Thoracic aorta (tissue), 1 donor: Measurements from ENCODE around the gene FTHL17.

GRCh38 chrX:23784245-23785299, 1.6 kb downstream of the SAT1 start:
- RAMPAGE, long total RNA, result no peak

DNA sequence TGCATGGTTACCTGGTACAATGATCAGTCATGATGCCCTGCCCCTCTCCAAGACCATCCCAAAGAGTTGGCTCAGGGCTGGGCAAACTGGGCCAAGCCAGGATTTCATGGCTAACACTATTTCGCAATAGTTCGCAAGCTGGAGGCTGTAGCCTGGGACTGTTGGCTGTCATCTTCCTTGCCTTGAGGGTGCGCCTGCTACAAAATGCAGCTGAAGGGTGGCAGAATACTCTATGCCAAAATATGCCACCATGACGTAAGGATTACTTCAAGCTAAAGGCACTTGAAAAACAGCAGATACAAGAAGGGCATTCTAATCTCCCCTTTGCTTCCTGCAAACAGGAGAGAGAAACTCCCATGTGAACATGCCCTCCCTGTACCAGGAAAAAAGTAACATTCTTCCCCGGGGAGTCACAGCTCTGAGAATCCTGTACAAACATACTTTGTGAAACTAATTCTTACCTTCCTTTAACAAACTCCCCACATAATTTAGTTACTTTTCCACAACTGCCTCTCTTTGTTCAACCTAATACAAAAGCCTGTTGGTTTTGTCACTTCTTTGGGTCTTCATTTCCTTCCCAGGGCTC, 21.1 kb downstream of the SAT1 start:
- RAMPAGE, long total RNA, result no peak

GRCh38 chrX:23871794-23872200, 35.9 kb downstream of the APOO start:
- RAMPAGE, long total RNA, result no peak

- RAMPAGE, long total RNA, result no peak
Observed at GRCh38 chrX:24063400-24064616, 9.1 kb downstream of the EIF2S3 start.

DNA sequence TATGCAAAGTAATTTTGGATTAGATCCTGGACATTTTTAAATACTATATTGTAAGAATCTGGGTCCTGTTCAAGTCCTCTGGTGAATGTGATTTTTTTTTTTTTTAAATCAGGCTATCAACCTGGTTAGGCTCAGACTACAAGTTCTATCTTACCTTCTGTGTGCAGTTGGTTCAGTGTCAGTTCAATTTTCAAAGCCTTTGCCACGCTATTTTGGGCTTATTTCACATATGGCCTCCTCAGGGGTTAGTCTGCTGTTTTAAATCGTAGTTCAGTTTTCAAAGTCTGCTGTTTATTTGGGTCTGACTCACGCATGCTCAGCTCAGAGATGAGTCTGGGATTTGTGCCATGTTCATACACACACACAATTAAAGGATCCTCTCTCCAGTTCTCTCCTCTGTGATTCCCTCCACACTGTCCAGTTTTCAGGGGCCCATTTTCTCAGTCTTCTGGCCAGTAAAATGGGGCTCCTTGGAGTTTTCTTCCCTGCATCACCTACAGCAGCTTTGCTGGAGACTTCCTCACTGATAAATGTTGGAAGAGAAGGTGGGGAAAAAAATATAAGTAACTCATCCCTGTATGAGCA, 32.3 kb upstream of the ZFX start:
- RAMPAGE, long total RNA, result no peak

DNA sequence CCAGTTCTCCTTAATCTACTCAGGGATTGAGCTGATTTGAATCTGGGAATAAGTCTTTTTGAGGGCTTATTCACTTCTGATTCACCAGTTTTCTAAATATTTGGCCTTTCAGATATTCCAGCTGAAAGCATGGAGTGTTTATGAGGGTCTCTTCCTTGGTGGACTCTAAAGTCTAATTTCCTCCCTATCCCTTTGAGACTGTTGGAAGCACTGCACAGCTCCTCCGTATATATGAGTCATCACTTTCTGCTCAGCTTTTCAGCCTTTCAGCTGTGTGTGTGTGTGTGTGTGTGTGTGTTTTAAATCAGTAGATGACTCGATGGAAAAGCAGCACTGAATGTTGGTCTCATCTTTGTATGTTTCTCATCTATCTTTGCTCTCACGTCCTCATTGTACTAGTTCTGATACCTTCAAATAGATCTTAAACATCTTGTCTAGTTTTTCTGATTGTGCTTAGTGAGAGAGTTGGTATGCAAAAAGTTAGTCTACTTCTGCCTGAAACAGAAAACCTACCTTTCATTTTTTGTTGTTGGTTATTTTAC, 81.6 kb downstream of the ZFX start:
- RAMPAGE, long total RNA, result no peak

GRCh38 chrX:24808035-24808699, 114.4 kb downstream of the POLA1 start:
- RAMPAGE, long total RNA, result no peak

DNA sequence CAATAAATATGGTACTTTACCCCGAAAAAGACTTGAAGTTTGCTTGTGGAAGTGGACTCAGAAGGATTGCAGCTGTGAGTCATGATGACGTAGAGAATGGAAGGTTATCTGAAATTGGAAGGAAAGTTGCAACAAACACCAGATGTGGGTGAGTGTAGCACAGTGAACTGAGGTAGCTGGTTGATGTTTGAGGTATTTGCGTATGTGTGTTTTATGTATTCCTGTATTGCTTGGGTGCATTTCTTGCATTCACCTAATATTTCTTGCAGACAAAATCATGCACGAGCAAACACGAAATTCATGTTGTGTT, 112.9 kb downstream of the ARX start:
- RAMPAGE, long total RNA, result no peak

DNA sequence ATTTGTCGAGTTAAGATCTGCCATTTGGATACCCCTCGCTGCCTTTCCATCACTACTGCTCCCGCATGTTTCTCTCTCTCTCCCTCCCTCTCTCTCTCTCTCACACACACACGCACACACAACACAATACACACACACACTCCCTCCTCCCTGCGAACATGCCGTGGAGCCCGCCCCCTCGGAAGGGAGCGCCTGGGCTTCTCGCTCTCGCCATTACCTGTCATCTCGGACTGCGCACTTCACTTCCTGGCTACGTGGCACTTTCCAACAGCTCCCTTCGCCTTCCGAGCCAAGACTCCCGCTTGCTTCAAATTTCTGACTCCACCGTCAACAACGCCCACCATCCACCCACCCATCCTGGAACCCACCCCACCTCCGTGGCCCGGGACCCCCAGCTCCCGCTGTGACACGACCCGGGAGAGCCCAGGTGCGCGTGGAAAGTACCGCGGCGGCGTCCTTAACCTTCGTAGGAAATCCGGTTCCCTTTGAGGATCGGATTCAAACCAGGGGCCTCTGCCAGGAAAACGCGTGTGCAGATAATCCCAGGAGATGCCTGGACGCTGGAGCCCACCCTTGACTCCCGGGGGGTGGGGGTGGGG, 12.6 kb downstream of the ARX start:
- RAMPAGE, long total RNA, result no peak

DNA sequence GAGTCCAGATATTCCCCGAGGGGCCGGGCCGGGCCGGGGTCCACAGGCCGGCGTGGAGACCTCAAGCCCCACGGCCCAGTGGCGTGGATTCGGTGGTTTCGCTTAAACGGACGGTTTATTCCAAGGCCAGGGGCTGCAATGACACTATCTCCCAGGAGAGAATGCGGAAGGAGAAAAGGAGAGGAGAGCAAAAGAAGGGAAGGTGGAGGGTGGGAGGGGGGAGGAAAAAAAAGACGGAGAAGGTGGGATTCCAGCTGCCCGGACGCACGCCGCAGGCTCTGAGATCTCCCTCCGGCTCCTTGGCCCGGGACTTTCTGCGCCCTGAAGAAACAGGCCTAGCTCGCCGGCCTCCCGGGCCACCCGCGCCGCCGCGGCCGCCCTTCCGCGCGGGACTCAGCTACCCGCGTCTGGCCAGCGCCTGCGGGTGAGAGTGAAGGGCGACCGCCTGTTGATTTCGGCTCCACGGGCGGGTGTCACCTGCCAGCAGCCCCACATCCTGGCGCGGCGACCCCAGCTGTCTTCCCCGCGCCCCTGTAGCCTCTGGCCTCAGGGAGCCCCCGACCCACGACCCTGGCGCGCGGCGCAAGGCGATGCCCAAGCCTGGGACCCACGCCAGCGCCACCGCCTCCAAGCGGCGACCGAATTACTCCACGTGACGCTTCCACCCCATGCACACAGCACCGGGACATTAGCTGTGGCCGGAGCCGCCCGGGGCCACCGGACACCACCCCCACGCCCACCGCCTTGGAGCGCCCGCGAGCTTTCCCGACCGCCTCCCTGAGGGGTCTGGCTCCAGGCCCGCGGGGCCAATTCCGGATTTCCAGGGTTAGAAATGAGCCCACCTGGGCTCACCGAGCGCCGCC, 10.4 kb downstream of the ARX start:
- RAMPAGE, long total RNA, result no peak

DNA sequence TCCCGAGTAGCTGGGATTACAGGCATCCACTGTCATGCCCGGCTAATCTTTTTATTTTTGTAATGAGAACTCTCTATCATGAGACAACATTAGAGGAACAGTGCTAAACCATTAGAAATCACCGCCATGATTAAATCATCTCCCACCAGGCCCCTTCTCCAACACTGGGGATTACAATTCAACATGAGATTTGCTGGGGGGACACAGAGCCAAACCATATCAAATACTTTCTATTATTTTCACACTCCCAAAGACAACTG, 336.4 kb upstream of the ARX start:
- RAMPAGE, long total RNA, result no peak

- RAMPAGE, long total RNA, result no peak
Observed at GRCh38 chrX:26227721-26228009, 11.7 kb downstream of the MAGEB5 start.

GRCh38 chrX:28205718-28206445, 224.6 kb upstream of the DCAF8L1 start:
- RAMPAGE, long total RNA, result no peak

DNA sequence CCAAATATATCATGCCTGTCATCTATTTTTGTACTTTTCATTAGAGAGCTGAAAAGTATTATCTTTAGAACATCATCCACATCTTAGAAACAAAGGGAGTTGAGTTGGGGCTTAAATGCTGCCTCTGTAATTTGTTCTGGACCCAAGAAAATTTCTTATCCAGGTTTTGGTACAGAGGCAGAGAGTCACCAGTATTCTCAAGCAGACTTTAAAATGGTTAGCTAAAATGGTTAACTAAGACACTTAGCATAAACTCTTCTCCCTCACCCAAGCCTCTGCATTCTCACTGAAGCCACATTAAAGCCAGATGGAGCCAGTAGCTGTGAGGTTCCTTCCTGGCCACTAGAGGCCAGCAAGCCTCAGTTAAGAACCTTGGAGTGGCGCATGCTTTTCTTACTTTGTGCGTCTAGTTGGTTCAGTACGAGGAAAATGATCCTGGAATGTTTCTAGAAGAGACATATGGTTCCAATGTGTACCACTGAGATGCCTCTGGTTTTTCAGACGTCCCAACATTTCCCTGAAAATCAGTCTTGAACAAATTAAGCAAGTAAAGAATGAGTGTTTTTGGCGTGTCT, 82.6 kb upstream of the TAB3 start:
- RAMPAGE, long total RNA, result no peak

- RAMPAGE, long total RNA, result no peak
Observed at GRCh38 chrX:31071931-31072326, at the start of gene FTHL17. FTHL17 (minus strand) TSS chrX:31072041.

GRCh38 chrX:31265421-31265873, 193.6 kb upstream of the FTHL17 start:
- RAMPAGE, long total RNA, result no peak

DNA sequence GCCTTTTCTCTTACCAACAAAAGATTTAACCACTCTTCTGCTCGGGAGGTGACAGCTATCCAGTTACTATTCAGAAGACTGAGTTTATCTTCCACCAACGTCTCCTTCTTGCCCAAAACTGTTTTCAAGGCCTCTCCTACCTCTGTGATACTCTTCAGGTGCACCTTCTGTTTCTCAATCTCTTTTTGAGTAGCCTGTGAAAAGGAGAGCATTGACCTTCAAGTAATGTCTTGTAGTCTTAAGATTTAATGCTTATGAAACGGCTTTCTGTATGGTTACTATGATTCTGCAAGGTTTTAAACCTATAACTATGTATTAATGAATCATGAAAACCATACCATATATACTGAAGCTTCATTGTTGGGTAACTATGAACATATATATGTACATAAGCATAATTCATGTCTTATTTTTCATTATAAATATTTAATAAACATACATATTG, 846.3 kb downstream of the DMD start:
- RAMPAGE, long total RNA, result start-site peak on the minus strand centred at position 107 of the sequence, 178 bp wide, 80 reads

- RAMPAGE, long total RNA, result start-site peak on the minus strand at chrX:32491475-32491507, 221 reads
Observed at GRCh38 chrX:32491406-32491605, 720.0 kb downstream of the DMD start.

DNA sequence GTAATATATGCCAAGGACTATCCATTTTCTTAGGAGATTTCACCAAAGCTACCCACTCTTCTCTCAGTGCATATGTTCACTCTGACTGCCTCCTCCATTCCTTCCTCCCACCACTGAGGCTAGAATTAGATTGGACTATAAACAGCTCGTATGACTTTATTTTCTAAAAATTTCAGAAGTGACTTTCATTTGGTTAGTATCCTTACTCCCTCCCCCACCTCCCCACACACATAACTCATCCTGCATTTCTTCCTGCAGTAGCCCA, 405.0 kb downstream of the FAM47A start:
- RAMPAGE, long total RNA, result no peak

DNA sequence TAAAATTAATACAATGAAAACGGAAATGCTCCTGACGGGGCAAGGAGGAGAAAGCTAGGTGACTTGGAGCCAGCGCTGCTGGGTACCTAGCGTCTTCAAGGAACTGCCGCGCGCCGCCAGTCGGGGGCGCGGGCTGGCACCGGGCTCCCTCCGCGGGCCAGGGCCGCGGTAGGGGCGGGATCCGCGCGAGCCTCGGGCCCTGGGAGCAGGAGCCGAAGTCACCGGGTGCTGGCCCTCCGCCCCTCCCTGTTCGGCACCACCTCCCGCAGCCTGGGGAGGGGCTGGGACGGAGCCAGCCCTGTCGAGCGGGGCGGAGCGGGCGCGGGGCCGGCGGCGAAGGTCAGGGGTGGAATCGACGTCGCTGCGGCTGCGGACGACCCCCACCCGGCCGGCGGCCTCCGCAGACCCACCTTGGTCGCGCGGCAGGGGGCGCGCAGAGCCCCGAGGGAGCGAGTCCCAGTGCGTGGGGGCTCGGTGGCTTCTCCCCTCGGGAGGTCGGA, 50.8 kb upstream of the FAM47C start:
- RAMPAGE, long total RNA, result no peak